Aortic smooth muscle cell (primary cell): ENCODE measurements around a stretch of chr4.

DNA sequence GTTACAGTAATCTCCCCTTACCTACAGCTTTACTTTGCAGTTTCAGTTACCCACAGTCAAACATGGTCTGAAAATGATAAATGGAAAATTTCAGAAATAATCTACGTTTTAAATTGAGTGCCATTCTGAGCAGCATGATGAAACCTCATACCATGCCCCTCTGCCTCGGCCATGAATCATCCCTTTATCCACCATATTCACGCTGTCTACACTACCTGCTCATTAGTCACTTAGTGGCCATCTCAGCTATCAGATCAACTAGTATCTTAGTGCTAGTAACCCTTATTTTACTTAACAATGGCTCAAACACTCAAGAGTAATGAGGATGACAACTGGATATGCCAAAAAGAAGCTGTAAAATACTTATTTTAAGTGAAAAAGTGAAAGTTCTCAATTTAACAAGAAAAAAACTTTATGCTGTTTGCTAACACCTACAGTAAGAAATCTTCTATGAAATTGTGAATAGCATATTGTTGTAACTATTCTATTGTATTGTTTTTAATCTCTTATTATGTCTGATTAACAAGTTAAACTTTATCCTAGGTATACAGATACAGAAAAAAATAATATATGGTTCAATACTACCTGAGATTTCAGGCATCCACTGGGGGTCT lies 4.7 kb downstream of the ELF2 start:
- RRBS, result no CpG with 5 or more reads among the region's 3 CpGs

DNA sequence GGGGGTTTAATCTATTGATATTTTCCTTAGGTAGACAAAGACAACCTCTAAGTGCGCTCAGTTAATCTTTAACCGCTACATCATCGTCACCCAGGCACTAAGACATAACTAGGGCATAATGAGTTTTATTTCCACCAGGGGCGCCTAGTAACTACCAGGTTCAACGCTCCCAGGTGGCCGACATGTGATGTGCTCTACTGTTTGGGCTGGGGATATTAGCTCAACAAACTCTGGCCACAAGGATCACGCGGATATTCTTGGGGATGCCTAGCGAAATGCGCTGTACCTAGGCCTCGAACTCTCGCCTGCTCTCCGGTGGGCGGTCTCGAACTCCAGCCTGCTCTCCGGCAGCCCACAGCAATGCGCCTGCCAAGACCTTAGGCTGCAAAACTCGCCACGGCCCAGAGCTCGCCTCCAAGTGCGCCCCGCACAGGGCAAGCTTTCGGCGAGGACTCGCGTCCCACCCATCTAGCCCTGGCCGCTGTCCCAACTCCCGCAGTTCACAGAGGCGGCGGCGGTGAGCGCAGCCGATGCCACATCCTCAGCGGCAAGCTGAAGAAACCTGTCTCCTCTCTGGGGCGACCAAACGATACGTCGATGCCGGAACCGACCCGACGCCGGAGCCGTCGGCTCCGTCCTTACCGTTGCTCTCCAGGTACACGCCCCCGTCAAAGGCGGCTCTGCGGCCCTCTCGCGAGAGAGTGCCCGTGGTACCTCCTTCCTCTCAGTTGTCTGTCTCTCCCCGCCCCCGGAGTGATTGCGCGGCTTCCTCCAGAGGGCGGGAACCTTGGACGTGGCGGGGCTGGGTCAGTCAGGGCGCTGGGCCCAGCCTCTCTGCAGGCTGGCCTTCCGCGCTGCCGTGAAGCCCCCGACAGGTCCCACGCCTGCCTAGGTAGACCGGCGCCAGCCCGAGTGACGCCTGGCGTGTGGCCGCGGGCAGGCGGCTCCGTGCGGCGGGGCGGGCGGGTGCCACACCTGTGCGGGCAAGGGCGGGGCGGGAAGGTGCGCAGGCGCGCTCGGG lies 568 bp upstream of the RAB33B start:
- RRBS, result no CpG with 5 or more reads among the region's 87 CpGs

DNA sequence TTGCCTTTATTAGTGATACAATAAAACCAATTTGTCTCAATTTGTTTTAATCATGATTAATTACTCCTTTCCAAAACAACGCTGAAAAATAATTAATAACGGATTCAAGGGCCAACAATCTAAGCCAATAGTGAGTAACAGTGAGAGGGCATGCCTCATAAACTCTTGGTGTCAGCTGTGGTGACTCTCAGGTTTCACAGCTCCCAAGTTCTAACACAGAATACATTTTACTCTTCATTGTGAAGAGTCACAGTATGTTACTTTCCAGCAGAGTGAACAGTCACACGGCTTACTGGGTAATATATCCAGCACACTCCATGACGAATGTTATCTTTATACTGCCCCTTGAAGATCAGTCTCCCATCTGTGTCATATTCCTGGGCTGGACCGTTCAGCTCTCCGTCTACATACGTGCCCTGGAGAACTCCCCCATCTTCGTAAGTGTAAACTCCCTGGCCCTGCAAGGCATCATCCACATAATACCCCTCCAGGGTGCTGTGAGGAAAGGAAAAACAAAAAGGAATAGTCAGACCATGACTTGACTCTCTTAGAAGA lies 23.1 kb downstream of the SETD7 start:
- RRBS, result no CpG with 5 or more reads among the region's 8 CpGs

DNA sequence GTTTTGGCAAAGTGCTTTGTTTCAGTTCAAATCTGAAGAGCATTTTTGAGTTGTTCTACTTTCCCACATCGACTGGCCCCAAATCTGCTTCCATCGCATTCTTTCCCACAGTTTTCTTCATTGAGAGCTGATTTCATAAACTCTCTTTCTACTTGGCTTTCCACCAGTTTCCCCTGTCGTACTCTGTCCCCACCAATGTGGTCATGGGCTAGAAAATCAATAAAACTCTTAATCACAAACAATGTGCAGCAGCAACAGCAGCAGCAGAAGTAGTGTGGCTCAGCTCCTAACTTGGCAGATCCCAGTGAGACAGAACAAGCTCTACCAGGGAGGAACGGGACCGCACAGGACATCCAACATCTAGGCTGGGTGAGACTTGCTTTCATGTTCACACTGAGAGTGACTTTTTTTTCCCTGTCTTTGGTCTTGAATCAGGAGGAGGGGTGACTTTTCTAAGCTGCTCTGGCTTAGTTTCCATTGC lies 3.1 kb upstream of the SETD7 start:
- RRBS, result no CpG with 5 or more reads among the region's 5 CpGs

DNA sequence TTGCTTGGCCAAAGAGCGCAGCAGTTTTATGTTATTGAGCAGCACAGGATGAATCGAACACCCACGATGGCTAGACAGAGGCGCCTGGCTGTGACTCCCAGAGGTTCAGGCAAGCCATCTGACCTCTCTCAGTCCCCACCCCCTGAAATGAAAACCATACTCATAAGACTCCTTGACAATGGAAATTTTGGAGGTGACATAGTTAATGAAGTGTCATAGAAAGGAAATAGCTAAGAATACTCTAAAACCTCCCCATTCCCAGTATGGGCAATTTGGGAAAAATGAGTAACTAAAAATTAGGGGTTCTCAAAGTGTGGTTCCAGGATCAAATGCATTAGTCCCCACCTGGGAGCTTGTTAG lies 70.7 kb downstream of the MGST2 start:
- RRBS, result no CpG with 5 or more reads among the region's 4 CpGs

- RRBS, result no CpG with 5 or more reads among the region's 7 CpGs
Observed at GRCh38 chr4:139814283-139814841, 148.7 kb downstream of the MGST2 start.

DNA sequence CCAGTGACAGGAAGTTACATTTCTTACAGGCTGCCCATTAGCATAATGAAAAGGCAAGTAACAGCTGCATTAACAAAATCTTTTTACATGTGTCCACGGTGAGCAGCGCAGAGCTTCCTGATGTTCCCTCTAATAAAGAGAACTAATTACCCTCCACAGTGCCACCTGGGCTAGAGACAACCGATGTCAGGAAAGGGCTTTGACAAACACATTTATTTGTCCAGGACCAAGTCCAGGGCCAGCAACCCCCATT lies 176.1 kb downstream of the MGST2 start:
- RRBS, result no CpG with 5 or more reads among the region's 3 CpGs

- RRBS, result no CpG with 5 or more reads among the region's 12 CpGs
Observed at GRCh38 chr4:139902561-139903134, 237.0 kb downstream of the MGST2 start.

GRCh38 chr4:139921532-139922321 lies 232.3 kb downstream of the MAML3 start:
- RRBS, result no CpG with 5 or more reads among the region's 11 CpGs

DNA sequence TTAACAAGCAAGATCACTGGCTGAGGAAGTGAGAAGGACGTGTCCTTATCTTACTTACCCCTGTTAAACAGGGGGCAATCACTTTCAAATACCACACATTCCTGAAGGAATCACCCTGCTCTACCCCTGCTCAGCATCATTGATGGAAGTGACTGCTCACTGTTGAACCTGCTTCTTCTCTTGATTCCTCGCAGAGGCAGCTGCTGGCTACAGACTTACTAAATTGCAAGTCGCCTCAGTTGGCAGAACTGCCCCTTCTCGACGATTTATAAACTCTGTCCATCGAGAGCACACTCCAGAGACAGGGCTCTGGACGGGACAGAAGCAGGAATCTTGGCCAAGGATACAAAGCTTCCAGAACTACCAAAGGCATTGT lies 165.2 kb downstream of the MAML3 start:
- RRBS, result no CpG with 5 or more reads among the region's 7 CpGs

DNA sequence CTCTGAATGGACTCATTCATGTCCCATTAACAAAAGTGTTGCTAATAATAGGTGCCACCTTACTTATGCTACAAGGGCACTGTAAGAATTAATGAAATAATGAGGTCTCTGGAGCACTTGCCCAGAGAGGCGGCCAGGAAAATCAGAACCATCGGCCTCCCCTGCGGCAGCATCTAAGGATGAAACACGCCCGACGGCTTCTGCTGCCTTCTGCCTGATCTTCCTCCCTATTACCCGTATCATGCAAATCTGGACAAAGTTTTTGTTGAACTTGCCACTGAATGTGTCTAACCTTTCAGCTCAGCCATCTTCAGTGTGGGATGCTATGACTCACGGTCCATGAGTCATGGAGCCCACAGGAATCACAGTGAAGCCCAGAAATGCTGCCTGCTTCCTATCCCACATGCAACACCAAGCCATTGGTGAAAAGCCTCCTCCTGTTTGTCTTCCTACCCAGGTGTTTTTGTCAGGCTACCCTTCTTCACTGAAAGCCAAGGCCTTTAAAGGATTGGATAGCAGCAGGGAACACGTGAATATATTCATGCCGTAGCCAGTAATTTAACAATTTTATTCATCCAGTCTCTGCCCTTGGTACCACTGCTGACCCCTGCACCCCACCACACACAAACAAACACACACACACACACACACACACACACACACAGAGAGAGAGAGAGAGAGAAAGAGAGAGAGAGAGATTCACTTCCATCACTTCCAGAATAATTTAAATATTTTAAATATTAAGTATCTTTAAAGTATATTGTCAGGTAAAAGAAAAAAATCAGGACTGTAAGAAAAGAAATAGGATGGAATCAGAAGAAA lies 164.6 kb downstream of the MAML3 start:
- RRBS, result no CpG with 5 or more reads among the region's 10 CpGs

- RRBS, result no CpG with 5 or more reads among the region's 5 CpGs
Observed at GRCh38 chr4:140021475-140022285, 132.3 kb downstream of the MAML3 start.

- RRBS, result no CpG with 5 or more reads among the region's 3 CpGs
Observed at GRCh38 chr4:140030086-140030574, 123.9 kb downstream of the MAML3 start.

GRCh38 chr4:140030575-140031222 lies 123.3 kb downstream of the MAML3 start:
- RRBS, result no CpG with 5 or more reads among the region's 8 CpGs

GRCh38 chr4:140048546-140048849 lies 105.5 kb downstream of the MAML3 start:
- RRBS, result no CpG with 5 or more reads among the region's 4 CpGs

DNA sequence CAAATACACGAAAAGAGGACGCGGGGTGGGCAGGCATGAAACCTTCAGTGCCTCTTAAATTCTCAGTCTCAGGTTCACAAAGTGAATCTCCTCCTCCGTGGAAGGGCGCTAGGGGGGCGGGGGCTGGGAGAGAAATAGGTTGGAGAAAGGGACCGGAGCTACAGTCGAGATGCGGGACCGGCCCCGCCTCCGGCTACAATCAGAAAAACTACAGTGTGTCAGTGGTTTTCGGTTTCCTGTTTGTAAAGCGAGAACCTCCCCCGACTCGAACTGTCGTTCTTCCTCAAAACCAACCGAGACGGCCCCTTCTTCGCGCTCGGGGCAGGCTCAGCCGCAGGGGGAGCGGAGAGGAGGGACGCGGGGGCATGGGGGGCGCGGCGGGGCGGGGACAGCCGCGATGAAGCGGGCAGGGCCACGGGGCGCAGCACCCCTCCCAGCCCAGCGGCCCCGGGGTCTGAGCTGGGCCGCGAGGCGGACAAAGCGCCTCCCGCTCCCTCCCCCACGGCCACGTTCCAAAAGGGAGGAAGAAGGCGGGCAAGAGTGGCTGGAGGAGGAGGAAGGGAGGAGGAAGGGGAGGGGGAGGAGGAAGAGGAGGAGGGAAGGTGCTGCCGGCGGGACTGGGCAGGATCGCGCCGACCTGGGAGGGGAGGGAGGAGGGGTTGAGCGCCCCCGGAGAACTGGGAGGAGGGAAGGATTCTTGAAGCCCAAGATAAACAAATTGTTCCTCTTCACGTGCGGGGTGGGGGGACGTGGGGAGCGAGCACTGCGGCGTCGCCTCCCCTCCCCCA lies 3.1 kb downstream of the MAML3 start:
- RRBS, result 2% methylated on average over 7 of the region's 59 CpGs

- RRBS, result 5% methylated on average over 1 of the region's 62 CpGs
Observed at GRCh38 chr4:140151723-140152724, 2.0 kb downstream of the MAML3 start.

DNA sequence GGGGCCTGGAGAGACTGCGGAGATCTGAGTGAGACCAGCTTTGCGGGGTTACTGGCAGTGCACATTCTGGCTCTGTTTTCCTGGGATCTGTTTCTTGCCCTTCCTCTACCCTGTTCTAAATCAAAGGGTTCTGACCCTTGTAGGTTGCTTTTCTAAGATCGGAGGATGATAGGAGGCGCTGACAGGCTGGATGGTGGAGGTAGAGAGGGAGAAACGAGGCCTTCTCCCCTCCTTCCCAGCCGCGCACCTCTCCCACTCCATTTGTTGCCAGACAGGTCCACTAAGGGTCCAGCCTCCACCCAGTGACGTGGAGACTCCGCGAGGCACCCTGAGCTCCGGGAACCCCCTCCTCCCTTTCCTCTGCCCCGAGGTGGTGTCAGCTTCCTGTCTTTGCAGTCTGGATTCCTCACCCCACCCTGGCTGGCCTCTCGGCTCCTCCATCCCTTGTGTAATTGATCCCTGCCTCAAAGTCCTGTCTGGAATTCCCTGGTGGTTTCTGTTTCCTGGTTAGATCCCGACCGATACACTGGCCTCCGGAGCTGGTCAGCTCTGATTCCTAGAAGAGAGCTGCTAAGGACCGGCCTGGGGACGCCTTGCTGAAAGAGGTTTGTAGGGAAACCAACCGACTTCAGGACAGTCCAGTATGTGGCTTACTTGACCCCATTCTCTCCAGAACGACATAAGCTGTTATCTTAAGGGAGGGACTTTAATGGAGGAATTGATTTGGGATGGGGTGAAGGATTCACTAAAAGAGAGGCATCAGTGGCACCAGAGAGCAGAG lies 105.9 kb upstream of the SCOC start:
- RRBS, result no CpG with 5 or more reads among the region's 20 CpGs

DNA sequence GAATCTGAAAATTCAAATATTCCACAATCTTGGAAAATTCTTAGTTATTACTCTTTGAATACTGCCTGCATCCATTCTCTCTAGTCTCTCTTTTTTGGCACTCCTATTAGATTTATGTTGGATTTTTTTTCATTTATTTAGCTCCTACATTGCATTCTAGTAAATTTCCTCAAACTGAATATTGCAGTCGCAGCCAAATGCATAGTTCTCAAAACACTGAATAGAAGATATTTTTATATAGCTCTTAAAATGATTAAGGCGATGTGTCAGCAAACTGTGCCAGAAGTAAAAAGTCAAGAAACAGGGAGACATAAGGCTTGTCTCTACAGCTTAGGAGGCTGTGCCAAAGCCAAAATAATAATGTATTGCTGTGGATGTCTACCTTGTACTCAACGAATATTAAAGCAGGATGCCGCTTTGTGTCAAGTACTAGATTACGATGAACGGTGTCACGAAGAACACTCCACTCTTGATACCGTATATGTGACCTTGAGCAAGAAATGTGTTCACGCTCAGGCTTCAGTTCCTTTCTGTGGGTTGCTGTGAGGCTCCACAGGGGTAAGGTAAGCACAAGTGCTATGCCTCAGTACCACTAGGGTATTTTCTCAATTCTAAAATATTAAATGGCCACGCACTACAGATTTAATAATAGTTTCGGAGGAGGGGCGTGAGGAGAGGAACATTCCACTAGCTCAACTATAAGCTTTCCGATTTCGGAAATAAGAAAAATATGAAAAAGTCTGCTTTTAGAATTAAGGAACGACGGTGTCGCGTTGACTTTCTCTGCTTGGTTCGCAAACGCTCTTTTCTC lies 823 bp upstream of the SCOC start:
- RRBS, result no CpG with 5 or more reads among the region's 20 CpGs

DNA sequence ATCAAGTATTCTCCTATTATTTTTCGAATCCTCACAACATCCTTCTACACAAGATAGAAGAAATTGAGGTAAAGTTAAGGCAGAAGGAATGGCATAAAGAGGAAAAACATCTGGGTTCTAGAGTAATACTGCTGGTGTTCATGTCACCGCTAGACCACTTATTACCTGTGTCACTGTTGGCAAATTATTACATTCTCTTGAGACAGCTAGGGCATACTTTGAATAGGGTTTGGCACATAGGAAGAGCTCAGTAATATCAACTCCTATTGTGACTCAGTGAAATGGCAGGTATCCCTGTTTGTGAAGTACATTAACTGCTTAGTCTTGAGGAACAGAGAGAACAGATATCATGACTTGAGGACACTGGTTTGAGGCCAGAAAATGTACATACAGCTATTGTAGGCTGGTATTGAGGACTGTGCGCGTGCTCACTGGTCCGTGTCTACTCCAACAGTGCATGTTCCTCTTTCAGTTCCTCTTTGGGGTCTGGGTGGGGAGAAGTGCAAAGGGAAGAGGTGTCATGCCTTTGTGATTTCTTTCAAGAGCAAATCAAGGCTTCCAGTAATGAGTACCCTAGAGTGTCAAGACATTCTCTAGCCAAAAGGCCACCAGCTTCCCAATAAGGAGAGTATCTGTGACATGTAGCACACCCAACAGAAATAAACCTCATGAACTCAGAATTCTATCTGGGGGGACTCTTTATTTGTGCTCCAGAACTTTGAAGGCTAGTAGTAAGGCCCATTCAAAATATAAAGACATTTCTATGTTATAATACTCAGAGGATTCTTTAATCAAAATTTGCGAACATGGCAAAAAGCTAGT lies 34.6 kb upstream of the TBC1D9 start:
- RRBS, result no CpG with 5 or more reads among the region's 6 CpGs